AG04450 (cell line): ENCODE results near the genes SCRN1, MINDY4, LSM5 and NT5C3A.

DNA sequence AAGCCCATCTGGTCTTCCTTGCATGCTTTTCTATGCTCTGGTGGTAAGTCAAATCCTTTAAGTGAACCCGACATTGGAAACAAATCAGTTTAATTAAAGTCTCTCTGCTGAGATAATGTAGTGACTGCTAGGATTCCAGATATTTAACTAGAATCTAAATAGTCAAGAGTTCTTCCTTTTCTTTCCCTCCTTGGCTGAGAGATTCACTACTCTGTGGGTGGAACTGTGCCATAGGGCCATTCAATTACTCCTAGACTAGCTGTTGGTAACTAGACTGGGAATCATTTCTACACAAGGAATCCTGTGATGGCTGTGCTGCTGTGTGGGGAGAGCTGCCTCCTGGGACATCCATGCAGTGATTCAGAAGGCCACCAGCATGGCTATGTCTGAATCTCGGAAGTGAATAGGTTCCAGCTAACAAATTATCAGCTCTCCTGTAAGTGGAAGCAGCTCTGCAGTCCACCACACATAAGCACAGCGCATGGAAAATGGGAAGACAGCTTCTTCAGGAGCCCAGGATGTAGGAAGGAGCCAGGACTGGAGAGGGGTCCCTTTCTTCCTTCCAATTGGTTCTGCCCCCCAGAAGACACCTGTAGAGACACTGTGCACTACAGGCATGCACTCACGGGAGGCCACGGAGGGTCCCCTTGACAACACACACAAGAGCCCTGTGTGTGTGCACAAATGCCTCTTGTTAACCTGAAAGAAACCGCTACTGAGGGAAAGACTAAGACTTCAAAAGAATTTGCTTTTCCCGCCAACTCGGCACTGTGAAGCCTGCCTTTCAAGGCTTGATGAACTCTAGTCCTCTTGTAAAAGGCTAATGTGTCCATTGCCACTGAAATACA, 66.5 kb downstream of the SCRN1 start:
- CAGE, long polyA plus RNA: no peak
- RRBS: no CpG with 5 or more reads among the region's 8 CpGs

DNA sequence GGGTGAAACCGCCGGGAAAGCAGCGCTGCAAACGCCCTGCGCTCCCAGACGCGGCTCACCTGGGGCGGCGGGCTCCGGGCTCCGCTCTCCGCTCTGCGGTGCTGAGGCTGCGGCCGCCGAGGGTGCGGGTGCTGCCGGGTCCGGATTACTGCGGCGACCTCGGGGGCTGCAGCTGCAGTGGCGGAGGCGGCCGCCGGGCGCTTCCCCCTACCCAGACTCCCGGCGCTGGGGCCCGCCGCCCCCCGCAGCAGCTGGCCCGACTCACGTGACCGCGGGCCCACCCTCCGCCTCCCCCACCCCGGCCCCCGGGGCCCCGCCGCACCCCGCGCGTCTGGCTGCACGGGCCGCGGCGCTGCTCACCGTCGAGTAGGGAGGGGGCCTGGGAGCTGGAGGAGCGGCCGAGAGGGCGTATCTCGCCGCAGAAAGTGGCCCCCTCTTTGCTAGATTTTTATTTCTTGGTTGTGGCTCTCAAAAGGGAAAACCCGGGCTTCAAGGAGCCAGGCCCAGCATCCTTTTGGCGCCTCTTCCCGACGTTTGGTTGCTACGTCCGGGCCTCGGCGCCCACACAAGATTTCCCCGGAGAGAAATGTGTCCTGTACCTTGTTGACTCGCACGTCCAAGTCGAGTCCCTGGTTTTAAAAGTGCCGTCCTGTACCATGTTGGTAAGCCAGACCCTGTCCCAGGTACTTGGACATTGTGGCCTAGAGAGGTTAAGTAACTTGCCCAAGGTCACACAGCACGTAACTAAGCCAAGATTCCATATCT, at the start of gene SCRN1:
Gene SCRN1 (minus strand): TSS at position 219 of the 765 bp plus-strand sequence.
- CAGE, long polyA plus RNA: start-site peak on the minus strand centred at position 189 of the sequence, 79 bp wide, 410 and 954 reads in 2 replicates
- RRBS: 2% methylated on average over 37 of the region's 69 CpGs

- CAGE, long polyA plus RNA: no peak
- RRBS: no CpG with 5 or more reads among the region's 2 CpGs
Measured at GRCh38 chr7:30046150-30046480, 17.9 kb downstream of the PLEKHA8 start.

DNA sequence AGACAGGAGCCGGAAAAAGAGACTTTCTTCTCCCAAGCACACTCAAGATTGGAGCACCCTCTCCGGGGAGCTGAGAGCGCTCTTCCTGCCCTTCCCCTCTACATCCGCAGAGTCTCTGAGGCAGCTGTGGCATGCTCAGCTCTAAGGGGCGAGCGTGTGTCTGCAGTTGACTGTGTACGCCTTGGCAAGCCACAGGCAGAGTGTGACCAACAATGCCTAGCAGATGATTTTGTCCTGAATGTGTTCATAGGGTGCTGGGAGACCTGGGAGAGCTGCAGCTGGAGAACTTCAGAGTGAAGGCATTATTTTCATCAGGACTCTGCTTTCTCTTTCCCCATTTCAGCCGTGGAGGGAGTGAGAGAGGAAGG, 20.7 kb downstream of the MTURN start:
- CAGE, long polyA plus RNA: no peak
- RRBS: no CpG with 5 or more reads among the region's 8 CpGs

DNA sequence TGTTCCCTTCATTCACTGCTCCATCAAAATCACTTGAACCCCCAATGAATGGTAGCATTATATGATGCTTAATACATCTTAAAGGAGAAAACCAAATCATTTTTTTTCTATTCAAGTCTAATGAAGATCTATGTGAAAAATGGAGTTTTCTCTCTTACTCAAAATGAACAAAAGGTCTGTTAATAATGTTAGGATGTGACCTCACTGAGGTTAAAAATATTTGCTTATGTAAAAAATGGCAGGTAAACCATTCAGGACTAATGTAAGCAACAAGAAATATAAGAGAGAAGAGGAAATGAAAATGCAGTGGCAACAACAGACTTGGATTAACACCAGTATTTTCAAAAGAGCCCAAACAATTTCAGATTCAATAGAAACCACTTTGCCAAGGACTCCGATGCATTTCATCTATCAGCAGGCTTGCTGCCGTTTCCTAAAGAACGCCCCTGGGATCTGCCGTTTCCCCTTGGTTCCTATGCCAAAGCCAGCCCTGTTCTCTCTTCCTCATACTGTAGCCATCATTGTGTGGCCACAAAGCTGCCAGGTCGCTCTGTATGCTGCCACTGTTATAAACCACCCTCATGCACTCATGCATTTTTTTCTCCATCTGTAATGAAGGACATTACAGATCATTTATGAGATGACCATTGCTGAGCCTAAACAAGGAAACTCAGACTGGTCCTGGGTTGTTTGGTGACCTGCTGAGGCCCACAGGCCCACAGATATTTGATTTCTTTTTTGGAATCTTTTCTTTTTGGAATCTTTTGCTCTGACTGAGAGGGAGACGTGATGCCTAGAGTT, 66.5 kb downstream of the MTURN start:
- CAGE, long polyA plus RNA: no peak
- RRBS: no CpG with 5 or more reads among the region's 6 CpGs

DNA sequence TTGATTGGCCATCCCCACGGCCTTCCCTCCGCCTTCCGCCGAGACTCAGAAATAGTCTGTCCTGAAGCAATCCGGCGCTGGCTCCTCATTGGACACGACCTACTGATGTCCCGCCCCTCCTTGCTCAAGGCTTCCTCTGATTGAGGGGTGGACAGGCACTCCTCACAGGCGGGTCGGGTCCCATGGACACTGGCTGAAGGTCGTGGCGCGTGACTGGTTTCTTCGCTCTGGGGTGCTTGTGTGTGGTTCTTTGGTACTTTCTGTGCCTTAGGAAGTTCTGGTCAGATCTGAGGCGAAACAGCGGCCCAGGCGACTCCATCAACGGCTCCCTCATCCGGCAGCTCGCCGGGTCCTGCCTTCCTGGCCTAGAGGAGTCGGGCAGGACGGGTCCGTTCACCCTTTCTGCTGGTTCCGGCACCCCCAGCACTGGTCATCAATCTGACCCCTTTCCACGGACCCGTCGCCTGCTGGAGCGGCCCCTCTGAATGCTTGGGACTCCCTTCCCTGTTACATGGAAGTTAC, 347 bp upstream of the GGCT start:
- CAGE, long polyA plus RNA: no peak
- RRBS: 15% methylated on average over 7 of the region's 29 CpGs

GRCh38 chr7:30770895-30771593, at the start of gene MINDY4:
MINDY4 (plus strand) TSS chr7:30771417.
- CAGE, long polyA plus RNA: no peak
- RRBS: no CpG with 5 or more reads among the region's 44 CpGs

DNA sequence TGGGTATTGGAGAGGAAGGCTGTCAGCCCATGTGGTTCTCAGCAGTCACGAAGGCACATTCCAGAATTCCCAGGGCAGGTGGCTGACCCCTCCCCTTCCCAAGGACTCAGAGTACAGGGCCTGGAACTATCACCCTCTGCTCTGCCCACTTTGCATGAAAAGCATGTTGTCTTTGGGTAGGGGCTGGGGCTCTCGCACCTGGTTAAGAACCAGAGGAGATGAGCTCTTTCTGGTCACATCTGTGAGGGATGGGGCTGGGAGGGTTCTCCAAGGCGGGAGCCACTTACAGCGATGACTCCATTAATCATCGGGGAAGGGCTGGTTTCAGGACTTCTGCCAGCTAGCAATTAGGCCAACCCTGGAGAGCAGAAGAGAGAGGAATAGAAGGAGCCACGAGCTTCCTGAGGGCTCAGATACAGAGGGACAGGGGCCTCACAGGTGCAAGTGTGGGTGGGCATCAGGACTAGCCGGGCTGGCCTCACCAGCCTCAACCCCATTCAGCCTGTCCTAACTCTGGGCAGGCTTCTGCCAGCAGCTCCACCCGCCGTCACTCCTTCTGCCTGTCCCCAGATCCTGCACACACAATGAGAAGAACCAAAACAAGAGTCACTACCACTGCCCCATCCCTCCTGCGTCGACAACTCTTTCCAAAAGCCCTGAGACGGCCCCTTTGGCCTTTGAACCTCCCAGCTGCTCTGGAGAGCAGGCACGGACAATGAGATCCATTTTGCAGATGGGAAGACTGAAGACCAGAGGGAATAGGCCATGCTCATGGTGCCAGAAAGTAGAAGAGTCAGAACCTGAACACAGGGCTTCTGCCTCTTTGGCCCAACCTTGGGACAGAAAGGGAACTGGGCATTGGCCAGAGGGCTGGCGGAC, 8.5 kb downstream of the AQP1 start:
- CAGE, long polyA plus RNA: no peak
- RRBS: no CpG with 5 or more reads among the region's 14 CpGs

DNA sequence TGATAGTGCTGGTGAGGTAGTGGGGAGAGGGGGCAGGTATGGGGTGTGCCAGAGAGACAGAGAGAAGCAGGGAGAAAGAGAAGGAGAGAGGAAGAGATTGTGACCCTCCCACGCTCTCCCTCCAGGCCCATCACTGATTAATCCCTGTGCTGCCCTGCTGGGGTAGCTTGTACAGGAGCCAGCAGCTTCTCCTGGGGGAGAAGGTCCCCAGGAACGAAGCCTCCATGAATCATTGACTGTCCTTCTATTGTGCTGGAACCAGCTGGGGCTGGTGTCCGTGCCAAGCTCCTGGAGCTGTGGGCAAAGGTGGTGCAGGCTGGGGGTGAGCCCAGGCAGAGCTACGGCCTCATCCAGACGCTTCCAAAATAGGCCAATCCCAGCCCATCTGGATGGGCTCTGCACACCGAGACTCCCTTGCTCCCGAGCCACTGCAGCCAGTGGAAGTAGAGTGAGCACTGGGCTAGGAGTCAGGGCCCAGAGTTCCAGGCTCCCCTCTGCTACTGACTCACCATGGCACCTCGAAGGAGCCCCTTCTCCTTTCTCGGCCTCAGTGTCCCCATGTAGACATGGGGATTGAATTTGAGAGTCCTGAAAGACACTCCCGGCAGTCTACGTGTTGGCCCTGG, 21.0 kb downstream of the AQP1 start:
- CAGE, long polyA plus RNA: no peak
- RRBS: no CpG with 5 or more reads among the region's 11 CpGs

GRCh38 chr7:30938300-30938703, 25.5 kb upstream of the GHRHR start:
- CAGE, long polyA plus RNA: no peak
- RRBS: no CpG with 5 or more reads among the region's 9 CpGs

GRCh38 chr7:30970497-30971122, 6.9 kb downstream of the GHRHR start:
- CAGE, long polyA plus RNA: no peak
- RRBS: no CpG with 5 or more reads among the region's 6 CpGs

DNA sequence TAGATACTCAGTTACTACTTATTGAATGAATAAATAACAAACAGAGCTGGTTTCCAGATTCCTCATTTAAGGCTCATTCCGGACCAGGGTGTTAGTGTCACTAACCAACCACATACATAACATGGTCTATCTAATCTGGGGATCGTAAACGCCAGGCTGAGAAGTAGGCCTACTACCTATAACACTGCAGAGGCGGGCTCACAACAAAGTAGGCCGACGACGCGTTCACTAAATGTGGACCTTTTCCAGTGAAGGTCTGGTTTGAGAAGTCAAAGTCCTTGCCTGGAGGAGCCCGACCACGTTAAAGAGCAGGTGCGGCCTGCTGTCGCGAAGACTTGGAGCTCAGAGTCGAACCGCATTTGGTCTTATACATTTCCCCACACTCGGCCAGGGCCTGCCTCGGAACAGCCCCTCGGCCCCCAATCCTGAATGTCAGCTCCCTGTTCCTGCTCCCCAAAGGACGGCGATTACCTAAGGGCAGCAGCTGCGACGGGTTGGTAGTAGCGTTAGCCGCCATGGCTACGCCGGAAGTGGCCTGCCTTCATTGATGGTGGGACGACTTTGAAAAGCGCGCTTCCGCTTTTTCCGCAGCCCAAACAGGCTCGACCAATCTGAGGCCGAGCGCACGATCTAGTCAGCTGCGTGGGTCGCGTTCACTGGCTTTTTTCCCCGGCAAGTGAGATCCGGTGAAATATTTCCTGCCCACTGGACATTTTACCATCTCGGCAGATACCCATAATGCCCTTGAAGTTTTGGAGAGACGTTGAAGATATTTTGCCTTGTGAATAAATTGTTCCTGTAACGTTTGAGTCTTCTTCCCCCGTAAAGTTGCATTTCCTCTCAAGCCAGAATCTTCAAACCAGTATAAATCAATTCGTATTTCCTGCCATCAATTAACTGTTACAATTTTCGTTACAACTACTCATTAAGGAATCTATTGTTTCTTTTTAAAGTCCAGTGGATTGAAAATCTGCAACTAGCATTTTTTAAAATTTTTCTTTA, at the start of gene LSM5:
Gene LSM5 (minus strand): TSS at position 532 of the 1,002 bp plus-strand sequence.
- CAGE, long polyA plus RNA: start-site peak on the minus strand centred at position 527 of the sequence, 30 bp wide, 77 and 48 reads in 2 replicates
- RRBS: no CpG with 5 or more reads among the region's 46 CpGs

DNA sequence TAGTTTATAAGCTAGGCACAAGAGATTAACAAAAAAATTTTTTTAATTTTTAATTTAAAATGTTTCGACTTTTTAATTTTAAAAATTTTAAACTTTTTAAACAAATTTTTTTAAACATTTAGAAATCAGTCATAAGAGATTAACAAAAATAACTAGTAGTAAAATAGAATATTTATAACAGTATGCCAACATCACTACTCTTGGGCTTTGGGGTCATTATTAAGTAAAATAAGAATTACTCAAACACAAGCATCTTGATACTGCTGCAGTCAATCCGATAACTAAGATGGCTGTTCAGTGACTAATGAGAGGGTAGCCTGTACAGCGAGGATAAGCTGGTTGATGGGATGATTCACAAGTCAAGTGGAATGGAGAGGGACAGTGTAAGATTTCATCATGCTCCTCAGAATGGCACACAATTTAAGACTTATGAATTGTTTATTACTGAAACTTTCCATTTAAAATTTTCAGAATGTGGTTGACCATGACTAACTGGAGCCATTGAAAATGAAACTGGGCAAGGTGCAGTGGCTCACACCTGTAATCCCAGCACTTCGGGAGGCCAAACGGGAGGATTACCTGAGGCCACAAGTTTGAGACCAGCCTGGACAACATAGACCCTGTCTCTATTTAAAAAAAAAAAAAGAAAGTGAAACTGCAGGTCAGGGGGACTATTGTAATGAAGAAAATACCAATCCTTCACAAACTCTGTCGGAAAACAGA, 11.0 kb downstream of the AVL9 start:
- CAGE, long polyA plus RNA: no peak
- RRBS: no CpG with 5 or more reads among the region's 6 CpGs

DNA sequence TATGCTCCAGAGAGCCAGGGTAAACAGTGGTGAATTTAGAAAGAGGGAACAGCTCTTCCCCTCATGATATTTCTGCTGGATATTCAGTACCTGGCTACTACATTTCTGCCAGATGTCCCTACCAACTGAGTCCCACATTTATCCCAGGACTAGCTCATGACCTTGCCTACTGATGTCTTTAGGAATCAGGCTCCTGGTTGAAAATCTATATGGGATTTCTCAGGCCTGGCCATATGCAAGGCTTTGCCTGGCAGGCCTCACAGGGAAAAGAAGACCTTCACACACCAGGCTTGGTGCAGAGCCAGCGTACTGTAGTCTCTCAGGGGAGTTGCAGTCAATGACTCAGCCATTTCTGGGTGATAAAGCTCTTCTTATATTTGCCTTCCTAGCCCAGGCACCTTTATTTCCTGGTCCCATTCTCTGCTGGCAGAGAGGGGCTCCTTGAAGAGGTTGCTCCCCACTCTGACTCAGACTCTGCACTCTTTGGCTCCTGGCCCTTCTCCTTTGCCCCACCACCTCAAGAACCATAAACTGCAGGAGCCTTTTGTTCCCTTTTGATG, 173.8 kb downstream of the AVL9 start:
- CAGE, long polyA plus RNA: no peak
- RRBS: no CpG with 5 or more reads among the region's 1 CpG

GRCh38 chr7:32670045-32670491, 174.8 kb downstream of the AVL9 start:
- CAGE, long polyA plus RNA: no peak
- RRBS: no CpG with 5 or more reads among the region's 3 CpGs

DNA sequence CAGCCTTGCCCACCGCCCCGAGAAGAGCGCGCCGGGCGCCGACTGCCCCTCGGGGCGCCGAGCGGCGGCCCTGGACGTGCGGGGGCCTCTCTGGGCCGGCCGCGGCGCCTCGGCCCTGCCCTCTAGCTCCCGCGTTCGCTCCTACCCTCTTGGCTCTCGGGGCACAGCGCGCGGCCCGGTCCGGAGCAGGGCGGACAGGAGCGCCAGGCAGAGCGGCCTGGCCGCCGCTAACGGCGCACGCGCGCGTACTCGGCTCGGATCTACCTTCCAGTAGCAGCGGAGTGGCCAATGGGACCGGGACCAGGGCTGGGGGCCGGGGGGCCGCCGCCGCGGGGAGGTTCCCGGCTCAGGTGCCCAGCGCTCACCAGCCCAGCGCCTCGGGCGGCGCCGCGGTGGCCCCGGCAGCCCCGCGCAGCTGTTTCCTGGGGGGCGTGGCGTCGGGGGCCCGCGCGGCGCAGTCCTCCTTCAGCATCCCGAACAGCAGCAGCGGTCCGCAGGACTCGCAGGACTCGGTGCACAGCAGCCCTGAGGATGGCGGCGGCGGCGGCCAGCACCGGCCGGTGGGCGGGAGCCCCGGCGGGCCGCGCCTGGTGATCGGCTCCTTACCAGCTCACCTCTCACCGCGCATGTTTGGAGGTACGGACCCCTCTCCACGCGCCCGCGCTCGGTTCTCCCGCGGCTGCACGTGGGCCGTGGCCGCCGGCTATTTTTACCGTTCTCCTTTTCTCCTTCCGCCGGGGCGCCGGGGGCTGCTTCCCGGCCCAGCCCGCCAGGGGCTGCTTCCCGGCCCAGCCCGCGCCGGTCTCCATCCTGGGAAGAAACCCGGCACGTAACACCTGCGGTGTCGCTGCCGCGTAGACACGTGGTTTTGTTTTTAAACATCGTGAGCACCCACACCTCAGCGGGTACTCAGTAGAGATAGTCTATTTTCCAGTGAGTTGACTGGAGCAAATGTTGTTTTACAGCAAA, 162.9 kb downstream of the KBTBD2 start:
- CAGE, long polyA plus RNA: no peak
- RRBS: 2% methylated on average over 15 of the region's 117 CpGs

GRCh38 chr7:33043457-33043858, 19.1 kb downstream of the NT5C3A start:
- CAGE, long polyA plus RNA: no peak
- RRBS: no CpG with 5 or more reads among the region's 2 CpGs

GRCh38 chr7:33062245-33063434, at the start of gene NT5C3A:
NT5C3A (minus strand) TSS chr7:33062776.
- CAGE, long polyA plus RNA: no peak
- RRBS: 2% methylated on average over 24 of the region's 107 CpGs

- CAGE, long polyA plus RNA: no peak
- RRBS: no CpG with 5 or more reads among the region's 8 CpGs
Measured at GRCh38 chr7:33351673-33352073, 222.3 kb downstream of the BBS9 start.

DNA sequence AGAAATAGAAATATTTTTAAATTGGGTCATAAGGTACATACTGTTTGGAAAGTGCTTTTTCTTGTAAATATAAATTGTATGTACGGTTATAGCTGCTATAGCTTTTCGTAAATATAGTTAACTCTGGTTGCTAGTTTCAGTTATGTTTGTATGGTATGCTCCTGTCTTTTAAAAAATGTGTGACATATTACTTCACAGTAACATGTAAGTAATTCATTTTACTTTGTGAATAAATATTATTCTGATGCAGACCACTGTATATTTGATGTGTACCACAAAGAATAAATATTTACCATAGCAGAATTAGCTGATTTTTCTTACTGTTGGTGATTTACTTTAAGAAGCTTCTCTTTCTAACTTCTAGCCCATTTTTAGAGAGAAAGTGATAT, 292.7 kb downstream of the BBS9 start:
- CAGE, long polyA plus RNA: no peak
- RRBS: no CpG with 5 or more reads among the region's 2 CpGs